Hair follicle dermal papilla cell (primary cell): ENCODE results near the gene CNIH4.

GRCh38 chr1:223639360-223639565, 26.2 kb downstream of the CAPN8 start:
- CAGE, long polyA plus RNA: no peak

- CAGE, long polyA plus RNA: no peak
Measured at GRCh38 chr1:223704795-223705858, 7.2 kb upstream of the CAPN2 start.

GRCh38 chr1:223713909-223714247, 1.5 kb downstream of the CAPN2 start:
- CAGE, long polyA plus RNA: no peak

DNA sequence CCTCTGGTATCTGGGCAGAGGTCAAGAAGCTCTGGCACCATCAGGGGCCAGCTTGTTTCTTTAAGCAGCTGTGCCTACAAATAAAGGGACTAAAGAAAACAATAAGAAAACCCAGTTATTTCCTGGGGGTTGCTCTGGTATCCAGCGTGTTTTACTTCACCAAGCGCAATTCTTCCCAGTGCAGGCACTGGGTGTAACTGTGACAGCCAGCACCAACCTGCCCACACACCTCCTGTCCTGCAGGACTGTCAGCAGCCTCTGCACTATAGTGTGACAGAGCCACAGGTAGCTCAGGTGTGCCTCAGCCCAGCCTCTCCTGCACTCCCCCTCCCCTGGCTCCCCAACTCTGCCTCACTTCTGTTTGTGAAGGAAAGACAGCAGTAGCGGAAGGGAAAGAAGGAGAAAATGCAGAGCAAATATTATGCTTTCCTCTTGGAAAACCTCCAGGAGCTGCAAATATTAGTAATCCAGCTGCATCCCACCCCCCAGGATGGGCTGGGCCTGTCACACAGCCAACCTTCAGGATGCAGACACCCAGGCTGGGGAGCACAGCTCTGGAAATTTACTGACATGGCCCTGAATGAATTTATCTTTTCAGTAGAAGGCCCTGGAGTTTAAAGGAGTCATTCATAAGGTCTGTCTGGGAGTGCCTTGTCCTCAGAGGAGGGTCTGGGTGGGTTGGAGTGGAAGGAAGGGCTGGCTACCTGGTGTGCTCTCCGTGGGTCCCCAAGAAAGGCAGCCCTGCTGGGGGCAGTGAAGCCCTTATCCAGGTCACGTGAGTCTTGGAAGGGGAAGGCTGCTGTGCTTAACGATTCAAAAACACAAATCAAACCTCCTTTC, 20.8 kb downstream of the CAPN2 start:
- CAGE, long polyA plus RNA: no peak

GRCh38 chr1:223734209-223735036, 22.1 kb downstream of the CAPN2 start:
- CAGE, long polyA plus RNA: no peak

- CAGE, long polyA plus RNA: no peak
Measured at GRCh38 chr1:223777089-223777702, 64.9 kb downstream of the CAPN2 start.

GRCh38 chr1:223813737-223814551, 31.8 kb downstream of the TP53BP2 start:
- CAGE, long polyA plus RNA: no peak

- CAGE, long polyA plus RNA: no peak
Measured at GRCh38 chr1:224015626-224016689, 98.0 kb upstream of the FBXO28 start.

DNA sequence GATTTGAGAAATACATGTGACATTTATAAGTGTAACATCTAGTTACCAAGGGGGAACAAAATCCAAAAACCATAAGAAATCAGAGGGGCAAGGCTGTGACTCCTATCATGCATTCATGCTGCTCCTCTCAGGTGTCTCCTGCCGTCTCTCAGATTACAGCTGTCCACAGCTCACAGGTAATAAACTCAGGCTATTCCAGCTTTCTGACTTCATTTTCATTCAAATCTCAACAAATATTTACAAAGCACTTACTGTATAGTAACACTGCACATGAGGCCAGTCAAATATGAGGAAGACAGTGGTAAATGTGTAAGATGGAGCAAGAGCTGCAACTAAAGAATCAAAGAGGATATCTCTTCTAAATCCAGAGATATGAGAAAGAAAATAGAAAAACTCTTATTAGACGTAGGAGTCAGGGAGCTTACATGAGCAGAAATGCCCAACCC, 50.2 kb upstream of the FBXO28 start:
- CAGE, long polyA plus RNA: no peak

DNA sequence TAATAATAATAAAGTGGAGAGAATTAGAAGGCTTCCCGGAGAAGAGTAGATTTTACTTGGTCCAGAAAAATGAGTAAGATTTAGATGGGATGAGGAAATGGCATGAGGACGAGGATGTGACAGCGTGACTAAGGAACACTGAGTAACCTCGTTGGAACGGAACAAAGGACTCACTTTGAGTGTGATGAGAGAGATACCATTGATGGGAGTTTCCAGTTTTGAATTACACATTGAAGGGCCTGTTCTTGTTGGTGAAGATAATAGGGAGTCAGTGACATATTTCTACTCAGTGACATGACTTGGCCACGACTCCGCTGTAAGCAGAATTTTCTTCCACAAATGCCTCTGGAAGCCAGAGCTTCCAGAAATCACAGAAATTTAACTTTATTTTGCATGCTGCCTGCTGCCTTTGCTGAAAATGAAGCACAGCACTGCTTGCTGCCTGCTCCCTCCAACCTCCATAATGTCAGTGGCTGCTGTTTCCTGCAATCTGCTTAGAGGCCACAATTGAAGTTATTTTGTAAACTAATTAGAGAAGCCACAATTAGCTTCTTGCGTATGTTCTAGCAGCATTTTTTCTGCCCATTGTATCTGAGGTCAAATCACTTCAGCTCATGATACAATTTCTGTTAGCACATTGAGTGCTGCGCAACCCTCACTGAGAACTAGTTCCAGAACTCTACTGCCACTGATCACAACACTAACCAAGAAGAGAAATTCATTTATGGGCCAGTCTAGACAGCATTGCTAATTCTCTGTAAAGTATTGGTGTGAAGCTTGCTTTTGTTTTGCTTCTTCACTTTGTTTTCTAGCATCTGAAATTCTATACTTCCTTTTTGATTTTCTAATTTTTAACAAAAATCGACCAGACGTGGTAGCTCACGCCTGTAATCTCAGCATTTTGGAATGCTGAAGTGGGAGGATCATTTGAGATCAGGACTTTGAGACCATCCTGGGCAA, 33.5 kb upstream of the FBXO28 start:
- CAGE, long polyA plus RNA: no peak

DNA sequence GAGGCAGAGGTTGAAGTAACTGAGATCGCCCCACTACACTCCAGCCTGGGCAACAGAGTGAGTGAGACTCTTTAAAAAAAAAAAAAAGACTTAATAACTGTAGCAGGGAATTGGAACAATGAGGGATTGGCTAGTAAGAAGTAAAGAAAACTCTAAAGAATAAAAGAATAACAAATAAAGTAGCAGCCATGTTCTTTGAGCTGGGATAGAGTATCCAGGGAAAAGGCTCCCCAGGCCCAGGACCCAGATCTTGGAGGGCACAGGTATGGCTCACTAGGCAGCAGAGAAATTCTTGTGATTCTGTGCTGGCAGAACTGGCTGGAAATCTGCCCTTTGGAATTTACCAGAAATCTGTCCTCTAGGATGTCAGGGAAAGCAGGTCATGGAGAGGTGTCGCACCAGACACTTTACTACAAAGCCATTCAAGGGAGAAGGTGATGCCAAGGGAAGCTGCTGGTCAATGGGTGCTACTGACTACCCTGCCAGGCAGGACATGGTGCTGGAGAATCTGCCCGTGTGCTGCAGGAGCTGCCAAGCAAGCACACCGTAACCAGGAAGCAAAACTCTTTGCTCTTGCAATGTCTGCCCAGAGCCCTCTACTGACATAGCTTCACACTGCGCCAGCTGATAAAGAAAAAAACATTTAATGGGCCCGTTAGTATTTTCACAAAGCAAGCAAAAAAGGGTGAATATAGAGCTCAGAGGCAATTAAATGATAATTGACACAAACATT, 7.4 kb upstream of the FBXO28 start:
- CAGE, long polyA plus RNA: no peak

DNA sequence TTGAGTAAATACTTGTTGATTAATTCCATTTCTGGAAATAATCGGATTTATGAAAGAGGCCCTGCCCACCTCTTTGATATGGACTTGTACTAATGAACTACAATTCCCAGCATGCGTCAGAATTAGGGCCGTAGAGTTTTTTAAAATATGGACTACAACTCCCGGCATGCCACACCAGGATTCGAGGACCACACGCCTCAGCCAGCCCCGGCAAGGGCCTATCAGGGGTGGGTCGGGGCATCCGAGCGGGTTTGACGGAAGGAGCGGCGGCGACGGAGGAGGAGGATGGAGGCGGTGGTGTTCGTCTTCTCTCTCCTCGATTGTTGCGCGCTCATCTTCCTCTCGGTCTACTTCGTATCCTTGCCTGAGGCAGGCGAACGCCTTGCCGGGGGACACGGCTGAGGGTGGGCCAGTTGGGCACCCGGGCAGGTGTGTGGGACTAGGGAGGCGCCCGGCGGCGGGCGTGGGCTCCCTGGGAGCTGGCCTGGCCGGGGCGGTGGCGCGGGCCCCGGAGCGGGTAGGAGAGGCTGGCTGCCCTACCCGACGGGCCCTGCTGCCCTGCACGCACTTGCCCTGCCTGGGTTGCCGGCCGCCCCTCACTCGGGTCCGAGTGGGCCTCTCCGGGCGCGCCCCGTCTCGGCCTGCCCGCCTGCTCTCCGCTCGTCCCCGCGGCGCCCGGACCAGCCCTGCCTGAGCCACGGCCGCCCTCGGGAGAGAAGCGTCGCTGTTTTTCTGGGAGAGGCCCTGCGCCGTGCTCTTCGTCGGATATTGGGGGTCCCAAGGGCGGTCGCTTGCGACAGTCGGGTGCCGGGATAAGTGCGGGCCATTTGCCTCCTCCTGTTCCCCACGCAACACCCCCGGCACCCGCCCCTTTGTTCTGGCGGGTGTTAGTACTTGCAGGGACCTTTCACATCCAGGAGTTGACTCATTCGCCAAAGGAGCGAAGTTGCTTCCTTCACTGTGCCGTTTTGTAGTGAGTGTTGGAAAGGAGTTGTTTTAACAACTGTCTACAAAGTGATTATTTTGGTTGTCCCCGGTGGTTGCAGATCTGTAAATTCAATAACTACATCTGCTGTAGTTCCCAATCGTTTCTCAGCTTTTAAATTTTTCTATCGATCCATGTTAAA, at the start of gene CNIH4:
Gene CNIH4, plus strand, starts transcription at position 240 of the 1,127 bp plus-strand sequence.
- CAGE, long polyA plus RNA: no peak

DNA sequence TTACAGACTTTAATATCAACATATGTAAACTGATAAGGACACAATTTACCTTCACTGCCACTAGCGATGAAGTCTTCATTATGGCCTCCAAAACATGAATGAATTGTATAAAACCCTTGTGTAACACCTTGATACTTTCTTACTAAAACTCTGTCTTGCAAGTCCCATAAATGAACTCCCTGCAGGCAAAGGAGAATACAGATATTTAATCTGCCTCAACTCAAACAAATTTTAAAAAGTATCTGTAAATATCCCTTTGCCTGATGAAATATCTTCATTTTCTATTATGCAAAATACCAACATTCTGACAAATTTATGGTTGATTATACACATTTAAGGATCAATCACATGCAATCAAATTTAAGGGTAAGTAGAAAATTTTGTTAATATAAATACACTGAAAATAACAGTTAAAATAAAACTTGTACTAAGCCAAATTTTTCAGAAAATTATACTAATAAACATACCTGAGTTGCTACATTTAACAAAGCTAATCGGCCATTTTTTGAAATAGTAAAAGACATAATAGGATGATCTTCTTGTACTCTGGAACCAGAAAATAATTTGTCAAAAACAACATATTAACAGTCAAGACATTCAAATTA, 36.4 kb downstream of the WDR26 start:
- CAGE, long polyA plus RNA: no peak

DNA sequence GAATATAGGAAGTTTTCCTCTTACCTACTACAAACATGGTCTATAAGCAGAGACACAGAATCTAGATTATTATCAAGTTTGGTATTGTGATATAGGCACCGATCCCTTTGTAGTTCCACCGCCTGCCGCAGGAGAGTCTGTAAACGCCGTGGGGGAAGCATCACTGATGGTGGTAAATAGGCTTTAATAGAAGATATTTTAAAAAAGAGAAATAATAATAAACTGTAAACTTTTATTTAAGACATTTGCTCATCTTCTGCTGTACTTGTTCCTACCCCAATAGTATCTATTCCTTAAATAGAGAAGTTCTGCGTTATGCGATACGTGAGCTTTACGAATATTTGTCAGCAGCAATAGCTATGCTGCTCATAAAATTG, 16.4 kb downstream of the WDR26 start:
- CAGE, long polyA plus RNA: no peak

DNA sequence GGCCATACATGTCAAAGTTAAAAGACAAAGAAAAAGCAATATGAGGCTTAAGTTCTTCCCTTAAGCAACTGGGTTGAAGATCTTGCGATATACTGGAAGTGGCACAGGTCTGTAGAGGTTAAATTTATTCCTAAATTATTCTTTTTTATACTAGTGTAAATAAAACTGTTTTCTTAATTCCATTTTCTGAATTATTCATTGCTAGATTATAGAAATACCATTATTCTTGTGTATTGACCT, 11.8 kb downstream of the WDR26 start:
- CAGE, long polyA plus RNA: no peak

DNA sequence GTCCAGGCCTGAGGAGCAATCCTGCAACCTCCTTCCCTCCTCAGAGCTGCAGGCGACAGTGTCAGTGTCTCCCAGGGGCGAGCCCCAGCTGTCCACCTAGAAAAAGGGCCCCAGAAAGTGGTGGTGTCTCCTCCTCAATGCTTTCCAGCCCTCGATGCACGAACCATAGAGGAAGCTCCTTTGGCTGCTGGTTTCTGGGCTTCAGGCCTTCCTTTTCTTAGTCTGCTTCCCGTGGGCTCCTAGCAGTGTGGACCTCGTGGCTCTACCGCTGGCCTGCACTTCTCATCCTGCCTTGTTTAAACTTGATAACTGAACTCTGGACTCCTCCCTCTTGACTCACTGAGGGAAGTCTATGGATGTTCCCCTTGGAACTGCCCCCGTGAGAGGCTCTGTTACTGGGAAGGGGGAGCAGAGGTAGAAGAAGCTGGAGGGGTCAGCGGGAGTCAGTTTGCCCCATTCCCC, 75.2 kb upstream of the WDR26 start:
- CAGE, long polyA plus RNA: no peak

GRCh38 chr1:224726554-224727366, 110.6 kb downstream of the CNIH3 start:
- CAGE, long polyA plus RNA: no peak

DNA sequence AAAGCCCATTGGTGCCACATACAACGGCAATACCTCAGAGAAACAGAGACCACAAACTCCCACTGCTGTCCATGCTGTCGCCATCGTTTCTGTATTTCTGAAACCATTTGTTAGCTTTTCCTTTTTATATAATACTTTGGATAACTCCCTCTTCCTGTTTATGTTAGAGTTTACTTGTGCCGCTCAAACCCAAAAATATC, 145.6 kb upstream of the DNAH14 start:
- CAGE, long polyA plus RNA: no peak

- CAGE, long polyA plus RNA: no peak
Measured at GRCh38 chr1:225400469-225401192, 27.2 kb downstream of the LBR start.

- CAGE, long polyA plus RNA: no peak
Measured at GRCh38 chr1:225416153-225416367, 11.8 kb downstream of the LBR start.